Metastatic Lung Carcinoma in the Adrenal Gland (tissue), 1 donor: ENCODE results near the genes ARL1, CHPT1, PARPBP, ASCL1, NT5DC3 and HCFC2.

GRCh38 chr12:100504683-100505353 lies 31.2 kb downstream of the NR1H4 start:
- PRO-cap: no peak

DNA sequence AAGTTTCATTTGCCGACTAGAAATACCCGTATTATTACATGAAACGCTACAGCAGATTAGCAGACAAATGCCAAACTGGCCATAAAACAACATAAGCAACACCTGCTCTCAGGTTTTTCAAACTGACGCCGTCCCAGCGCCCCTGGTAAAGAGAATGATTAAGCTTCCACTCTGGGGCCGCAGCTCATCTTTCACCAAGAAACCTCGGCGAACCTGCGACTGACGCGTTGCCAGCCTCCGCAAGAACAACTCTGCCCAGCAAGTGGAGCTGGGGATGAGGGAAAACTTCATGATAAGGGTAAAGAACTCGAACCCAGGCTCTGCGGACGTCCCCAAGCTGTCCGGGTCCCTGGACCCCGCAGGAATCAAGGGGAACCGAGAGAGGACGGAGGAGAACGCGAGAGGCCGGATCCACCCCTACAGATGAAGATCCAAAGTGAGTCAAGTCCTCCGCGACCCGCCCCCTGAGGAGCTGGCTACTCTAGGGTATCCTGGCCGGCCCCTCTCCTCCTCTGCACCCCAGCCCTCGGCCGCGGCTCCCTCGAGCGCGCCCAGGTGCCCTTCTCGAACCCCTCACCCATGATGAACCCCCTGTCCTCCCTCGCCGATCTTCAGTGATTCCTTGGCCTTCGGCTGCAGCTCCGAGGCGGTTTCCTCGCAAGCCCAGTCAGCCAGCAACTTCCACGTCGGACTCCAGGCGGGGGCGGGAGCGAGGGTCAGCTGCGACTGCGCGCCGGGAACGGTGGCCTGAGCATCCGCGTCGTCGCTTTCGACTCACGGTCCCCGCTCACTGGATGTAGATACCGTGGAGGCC lies at the start of gene ARL1:
Gene ARL1, minus strand, starts transcription at position 708 of the 814 bp plus-strand sequence.
- PRO-cap: bidirectional peak, plus-strand start outside the sequence, minus-strand start at position 695 of the sequence

DNA sequence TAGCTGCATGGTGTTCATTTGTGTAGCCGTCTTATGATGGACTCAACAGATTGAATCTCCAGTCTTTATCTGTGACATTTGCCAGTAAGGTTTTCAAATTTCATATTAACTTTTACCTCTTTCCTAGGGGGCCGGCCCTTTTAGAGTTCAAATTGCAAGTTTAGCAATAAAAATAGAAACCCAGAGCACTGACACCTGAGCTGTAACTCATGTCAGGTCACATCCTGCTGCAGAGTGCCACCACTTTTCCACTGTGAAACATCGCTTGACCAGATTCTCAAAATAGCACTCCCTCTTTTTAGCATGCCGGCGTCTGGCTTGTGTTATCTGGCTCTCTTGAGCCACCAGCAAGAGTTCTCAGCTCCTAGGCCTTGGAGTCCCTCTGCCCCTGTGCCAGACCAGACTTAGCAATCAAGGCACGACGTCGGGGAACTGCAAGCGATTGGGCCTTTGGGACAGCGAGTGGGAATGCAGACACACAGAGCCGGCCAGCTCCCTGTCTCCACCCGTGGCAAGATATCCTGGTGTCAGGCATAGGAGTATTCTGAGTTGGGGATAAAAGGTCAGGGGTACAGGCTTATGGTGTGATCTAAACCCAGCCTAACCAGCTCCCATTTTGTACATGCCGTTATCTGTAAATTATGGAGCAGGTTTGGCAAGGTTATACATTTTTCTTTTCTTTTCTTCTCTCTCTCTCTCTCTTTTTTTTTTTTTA lies 52.5 kb downstream of the SPIC start:
- PRO-cap: no peak

GRCh38 chr12:101615867-101616713 lies 21.3 kb downstream of the MYBPC1 start:
- PRO-cap: unidirectional peak, minus-strand start at chr12:101616075

DNA sequence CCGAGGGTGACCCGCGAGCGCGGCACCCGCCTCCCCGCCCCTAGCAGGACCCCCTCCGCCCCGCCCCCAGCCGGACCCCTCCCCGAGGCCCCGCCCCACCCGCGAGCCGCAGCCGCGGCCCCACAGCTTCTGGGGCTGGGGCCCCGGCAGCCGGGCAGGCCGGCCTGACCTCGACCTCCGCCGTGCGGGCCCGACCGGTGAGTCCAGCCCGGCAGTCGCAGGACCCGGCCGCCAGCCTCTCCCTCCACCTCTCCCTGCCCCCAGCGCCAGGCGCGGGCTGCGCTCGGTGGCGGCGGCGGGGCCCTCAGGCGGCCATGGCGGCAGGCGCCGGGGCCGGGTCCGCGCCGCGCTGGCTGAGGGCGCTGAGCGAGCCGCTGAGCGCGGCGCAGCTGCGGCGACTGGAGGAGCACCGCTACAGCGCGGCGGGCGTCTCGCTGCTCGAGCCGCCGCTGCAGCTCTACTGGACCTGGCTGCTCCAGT lies at the start of gene CHPT1:
Gene CHPT1, plus strand, starts transcription at position 93 of the 480 bp plus-strand sequence.
- PRO-cap: bidirectional peak, plus-strand start at position 125 of the sequence, minus-strand start outside the sequence; bidirectional peak, plus-strand start at position 365 of the sequence, minus-strand start at position 256 of the sequence

GRCh38 chr12:101729351-101730239 lies 9.7 kb downstream of the SYCP3 start:
- PRO-cap: no peak

DNA sequence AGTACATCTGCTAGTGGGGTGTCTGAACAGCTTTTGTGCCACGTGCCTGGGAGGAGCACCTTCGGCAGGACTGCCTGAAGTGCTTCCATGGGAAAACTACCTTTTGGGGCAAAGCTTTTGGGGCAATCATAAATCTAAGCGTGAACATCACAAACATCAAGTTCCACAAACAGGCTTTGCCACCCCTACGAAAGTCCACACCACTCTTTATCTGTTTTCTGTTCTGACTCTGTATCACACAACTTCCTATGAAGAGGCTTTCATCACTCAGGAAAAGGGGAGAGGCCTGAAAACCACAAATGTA lies 32.6 kb upstream of the SYCP3 start:
- PRO-cap: no peak

DNA sequence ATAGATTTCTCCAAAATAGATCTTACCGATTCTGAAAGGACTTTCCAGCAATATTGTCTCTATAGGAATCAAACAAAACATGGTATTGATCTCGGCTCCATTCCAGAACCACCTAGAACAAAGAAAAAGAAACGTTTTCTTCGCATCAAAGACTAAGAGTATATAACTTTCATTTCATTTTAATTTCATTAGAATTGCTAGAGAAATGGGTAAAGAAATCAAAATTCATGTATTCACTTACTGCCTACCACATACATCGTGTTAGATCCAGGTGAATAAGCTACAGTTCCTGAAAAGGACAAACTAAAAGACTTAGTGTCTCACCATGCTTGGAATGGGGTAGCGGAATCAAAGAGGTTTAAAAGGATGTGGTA lies 34.1 kb downstream of the GNPTAB start:
- PRO-cap: no peak

- PRO-cap: no peak
These were observed 47.9 kb downstream of the DRAM1 start for GRCh38 chr12:101925142-101925777.

DNA sequence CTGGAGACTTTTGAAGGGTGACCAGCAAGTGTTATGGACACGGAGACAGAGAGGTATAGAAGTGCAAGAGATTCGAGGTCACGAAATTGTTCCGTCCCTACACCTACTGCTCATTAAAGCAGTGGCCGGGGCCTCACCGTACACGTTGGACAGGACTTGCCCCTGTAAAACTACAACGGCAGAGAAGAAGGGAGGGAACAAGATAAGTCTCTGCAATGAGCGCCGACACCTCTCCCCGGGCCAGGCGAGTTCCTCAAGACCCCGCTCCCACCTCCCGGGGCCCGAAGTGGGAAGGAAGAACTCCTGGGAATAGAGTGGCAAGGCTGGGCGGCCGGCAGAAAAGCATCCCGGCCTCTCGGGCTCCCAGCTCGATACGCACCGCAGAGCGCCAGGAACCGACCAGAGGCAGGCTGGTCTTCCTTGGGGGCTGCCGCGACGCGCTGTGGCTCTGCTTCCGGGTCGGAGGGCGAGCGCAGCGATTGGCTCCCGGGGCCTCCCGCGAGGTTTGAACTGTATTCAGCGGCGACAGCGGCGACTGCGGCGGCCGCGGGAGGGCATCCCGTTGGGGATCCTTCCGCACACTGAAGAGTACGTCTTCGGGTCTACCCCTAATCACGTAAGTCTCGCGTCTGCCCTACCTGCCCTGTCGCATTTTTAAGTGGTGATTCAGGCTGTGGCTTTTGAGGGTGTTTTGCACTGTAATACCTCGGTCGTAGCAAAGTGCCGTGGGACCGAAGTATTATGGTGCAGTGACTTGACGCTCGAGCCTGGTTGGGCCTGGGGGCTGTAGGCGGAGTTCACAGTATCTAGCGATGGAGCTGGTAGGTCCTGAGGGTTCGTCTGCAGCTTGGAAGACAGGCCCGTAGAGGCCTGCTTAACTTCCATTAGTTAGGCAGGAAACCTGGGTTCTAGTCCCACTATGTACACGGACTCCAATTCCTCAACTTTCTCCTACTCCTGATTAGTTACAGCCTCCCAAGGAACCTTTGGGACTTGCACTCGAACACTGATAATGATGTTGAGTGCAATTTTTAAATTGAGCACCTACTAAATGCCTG lies at the start of gene PARPBP:
Gene PARPBP, plus strand, starts transcription at position 513 of the 1,058 bp plus-strand sequence.
- PRO-cap: bidirectional peak, plus-strand start at position 534 of the sequence, minus-strand start at position 444 of the sequence; bidirectional peak, plus-strand start at position 839 of the sequence, minus-strand start at position 583 of the sequence; unidirectional peak, plus-strand start at position 839 of the sequence

GRCh38 chr12:102419395-102419902 lies 60.9 kb downstream of the IGF1 start:
- PRO-cap: no peak

DNA sequence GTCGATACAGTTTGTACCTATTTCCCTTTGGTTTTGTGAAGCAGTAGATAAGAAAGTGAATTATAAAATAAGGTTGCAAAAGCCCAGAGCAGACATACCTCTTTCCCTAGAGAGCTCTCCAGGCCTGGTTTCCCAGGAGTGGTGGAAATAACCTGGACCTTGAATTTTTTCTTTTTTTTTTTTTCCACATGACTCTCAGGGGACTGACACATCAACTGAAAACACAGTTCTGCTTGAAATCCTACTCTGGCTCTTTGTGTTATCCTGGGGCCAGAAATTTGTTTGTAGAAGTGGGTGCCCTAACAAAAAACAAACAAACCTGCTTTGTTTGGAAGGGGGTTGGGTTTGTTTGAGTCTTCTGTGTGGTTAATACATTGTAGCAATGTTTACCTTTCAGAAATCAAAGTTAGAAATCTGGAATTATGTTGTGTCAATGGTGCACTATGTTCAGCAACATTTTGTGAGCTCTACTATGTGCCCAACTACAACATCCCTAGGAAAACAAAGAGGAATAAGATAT lies 1.3 kb upstream of the IGF1 start:
- PRO-cap: no peak

DNA sequence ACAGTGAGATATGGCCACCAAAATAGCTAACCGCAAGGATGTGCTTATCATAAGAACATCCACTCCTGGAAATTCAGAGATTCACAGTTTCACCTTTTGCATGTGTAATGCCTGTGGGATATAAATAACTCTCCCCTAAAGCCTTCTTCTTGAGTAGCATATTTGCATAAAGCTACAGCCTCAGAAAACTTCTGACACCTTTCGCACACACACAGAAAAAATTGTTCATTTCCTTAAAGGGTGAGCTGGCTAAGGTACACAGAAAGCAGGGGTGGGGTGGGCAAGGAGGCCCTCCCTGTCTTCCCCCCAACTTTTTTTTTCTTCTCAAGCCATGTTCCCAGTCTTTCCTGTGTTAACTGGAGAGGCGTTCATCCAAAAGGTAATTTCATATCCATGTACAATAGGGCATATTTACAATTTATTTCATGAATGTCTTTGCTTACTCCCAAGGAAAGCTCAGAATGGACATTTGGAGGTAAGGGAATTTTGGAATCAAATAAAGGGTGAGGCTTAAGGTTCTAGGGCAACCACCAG lies 3.2 kb upstream of the IGF1 start:
- PRO-cap: no peak

- PRO-cap: no peak
These were observed at the start of gene ASCL1 for GRCh38 chr12:102957163-102958069. TSS of gene ASCL1 (plus strand) at chr12:102957674.

DNA sequence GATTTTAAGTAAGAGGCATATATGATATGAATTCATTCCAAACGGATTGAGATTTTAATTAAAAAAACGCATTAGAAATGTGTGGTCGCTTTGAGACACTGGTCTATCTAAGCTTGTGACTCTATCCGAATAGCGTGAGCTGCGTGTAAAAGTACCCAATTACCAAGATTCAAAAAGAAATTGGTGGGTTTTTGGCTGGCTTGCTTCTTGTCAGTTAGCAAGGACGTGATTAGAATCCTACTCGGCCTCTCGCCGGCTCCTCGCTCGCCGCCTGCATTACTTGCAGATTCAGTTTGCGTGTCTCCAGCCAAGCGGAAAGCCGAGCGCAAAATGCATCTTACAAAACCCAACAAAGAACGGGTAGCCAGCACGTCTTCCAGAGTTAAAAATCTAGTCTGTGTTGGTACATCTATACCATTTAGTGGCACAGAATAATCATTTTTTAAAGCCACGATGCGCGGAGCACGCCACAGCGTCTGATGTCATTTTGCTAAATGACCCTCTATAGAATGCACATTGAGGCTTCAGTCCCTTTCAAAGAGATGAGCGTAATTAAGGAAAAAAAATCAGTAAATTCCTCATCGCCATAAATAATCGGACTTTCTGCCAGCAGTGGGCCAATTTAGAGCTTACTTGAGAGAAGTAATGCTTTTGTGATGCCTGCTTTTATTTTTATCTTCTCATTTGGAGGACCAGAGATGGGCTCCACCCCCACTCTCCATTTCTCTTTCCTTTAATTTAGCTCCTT lies 3.8 kb downstream of the ASCL1 start:
- PRO-cap: no peak

- PRO-cap: no peak
These were observed 215.0 kb downstream of the ASCL1 start for GRCh38 chr12:103172508-103172793.

DNA sequence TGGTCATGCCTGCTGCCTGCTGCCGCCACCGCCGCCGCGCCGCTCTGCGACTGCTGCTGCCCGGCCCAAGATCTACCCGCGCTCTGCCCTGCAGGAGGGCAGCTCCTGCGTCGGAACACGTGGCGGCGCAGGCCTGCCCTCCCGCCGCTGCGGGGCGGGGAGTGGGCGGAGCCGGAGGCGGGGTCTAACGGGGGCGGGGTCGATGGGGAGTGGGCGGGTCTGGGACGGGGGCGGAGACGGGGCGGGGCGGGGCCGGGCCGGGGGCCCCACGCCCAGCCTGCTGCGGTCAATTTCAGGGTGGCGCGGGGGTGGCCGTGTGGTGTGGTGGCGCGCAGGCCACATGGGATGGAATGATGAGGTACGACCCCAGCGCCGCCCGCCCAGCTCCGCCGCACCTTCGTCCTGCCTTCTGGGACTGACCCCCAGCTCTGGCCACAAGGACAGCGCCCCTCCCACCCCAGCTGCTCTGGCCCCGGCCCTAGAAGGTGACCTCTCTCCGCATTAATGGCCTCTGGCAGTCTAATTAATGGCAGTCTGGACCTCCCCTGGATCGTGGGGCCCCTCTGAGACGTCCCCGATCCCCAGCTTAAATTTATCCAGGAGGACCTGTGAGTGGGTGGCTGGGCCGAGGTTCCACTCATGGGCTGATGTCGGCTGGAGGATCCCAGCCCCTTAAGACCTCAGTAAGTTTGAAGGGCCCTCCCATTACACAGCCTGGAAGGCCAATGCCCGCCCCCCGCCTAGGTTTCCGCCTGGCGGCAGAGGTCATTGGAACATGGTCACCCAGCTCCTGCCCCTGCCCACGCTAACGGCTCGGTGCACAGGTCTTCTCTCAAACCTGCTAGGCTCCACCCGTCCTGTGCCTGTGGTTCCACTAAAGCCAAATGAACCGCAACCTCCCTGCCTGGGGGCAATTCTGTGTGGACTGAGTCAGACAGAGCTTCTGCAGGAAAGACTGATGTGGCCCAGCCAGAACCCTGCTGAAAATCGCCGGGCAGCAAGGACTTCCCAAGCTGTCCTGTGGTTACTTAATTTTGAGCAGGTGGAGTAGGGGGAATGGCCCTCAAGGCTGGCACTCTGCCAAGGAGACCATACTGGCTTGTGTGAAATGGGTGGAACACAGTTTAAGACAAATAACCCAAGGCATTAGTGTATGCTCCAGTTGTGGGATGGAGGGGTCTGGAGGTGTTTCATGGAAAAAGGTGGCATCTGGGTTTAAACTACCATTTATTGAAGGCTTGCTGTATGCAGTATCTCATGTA lies at the start of gene NT5DC3:
Gene NT5DC3, minus strand, starts transcription at position 85 of the 1,262 bp plus-strand sequence.
- PRO-cap: bidirectional peak, plus-strand start at position 295 of the sequence, minus-strand start at position 85 of the sequence; bidirectional peak, plus-strand start at position 761 of the sequence, minus-strand start at position 649 of the sequence; unidirectional peak, minus-strand start at position 807 of the sequence

DNA sequence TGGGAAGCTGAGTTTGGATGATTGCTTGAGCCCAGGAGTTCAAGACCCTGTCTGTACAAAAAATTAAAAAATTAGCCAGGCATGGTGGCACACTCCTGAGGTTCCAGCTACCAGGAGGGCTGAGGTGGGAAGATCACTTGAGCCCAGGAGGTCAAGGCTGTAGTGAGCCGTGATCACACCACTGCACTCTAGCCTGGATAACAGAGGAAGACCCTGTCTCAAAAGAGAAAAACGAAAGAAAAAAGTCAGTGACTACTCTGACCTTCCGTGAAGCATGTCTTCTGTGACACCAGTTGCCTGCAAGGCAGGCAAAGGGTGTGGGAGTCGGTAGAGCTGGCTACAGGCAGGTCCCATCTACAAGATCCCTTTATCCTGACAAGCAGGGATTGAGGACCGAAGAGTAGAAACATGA lies 28.8 kb upstream of the HSP90B1 start:
- PRO-cap: no peak

DNA sequence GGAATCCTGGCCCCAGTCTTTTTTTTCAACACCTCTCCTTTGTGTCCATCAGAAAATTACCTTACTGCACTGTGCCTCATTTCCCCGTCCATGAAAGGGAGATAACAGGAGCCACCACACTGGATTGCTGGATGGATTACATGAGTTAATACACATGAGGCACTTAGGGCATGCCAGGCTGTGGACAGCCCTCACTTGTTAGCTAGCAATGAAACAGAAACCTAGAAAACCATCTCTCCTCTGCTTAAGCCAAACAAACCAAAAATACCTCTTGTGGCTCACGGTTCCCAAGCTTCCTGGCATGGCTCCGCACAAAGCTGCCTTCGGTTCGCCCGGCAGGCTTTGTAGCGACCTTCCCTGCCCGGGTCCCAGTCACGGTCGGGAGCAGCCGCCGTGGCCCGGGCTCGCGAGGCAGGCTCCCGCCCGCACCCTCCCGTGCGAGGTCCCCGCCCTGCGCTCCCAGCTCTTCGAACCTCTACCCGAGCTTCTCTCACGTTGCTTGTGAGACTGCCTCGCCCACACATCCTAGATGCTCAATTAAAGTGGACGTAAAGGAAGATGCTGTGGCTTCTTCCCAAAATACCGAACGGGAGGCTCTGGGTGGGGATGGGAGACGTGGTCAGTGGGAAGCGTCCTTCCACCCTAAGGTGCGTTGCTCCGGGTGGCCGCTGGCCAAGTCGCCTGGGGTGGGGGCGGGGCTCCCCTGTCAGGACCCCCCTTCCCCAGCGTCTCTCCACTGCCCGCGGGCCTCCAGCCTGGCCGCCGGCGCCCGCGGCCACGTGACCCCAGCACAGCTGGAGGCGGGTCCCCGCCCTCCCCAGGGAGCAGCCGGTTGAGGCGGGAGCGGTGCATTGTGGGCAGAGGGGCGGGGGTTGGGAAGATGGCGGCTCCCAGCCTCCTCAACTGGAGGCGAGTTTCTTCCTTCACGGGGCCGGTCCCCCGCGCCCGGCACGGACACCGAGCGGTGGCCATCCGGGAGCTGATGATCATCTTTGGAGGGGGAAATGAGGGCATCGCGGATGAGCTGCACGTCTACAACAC lies at the start of gene HCFC2:
Gene HCFC2, plus strand, starts transcription at position 851 of the 1,041 bp plus-strand sequence.
- PRO-cap: bidirectional peak, plus-strand start at position 860 of the sequence, minus-strand start at position 757 of the sequence

GRCh38 chr12:104137037-104137465 lies 959 bp downstream of the NFYB start:
- PRO-cap: bidirectional peak, plus-strand start at chr12:104137385, minus-strand start at chr12:104137332